Metastatic Breast Carcinoma in the Ovary (tissue), 3 donors: ENCODE measurements around a stretch of chr7.

DNA sequence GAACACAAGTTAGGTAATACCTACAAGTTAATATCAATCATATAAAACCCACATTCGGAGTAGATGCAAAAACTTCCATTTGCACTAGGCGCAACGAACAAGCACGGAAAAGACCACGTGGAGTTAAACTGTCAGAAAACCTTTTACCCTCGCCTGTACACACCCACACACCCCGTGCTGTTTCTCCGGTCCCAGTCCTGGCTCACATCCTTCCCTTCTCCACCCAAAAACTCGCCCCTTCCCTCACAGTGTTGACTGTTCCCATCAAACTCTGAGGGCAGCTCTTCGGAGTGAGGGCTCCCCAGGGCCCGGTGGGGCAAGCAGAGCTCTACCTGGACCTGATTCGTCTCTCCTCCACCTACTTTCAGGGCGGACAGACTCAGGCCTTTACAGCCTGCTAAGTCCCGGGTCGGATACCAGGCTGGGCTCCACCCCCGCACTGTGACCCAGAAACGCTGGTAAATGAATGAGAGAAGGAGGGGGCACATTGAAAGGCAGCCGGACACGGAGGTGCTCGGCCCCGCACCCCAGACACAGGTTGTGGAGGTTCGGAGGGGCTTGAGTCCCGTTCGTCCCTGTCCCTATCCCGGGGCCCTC is 31.9 kb upstream of the ASL start:
- PRO-cap, 3 experiments = no peak in any of the 3 experiments

DNA sequence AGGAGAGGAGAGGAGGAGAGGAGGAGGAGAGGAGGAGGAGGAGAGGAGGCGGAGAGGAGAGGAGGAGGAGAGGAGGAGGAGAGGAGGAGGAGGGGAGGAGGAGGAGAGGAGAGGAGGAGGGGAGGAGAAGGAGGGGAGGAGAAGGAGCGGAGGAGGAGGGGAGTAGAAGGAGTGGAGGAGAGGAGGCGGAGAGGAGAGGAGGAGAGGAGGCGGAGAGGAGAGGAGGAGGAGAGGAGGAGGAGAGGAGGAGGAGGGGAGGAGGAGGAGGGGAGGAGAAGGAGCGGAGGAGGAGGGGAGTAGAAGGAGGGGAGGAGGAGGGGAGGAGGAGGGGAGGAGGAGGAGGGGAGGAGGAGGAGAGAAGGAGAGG is 15.6 kb upstream of the CRCP start:
- PRO-cap, 3 experiments = no peak in any of the 3 experiments

DNA sequence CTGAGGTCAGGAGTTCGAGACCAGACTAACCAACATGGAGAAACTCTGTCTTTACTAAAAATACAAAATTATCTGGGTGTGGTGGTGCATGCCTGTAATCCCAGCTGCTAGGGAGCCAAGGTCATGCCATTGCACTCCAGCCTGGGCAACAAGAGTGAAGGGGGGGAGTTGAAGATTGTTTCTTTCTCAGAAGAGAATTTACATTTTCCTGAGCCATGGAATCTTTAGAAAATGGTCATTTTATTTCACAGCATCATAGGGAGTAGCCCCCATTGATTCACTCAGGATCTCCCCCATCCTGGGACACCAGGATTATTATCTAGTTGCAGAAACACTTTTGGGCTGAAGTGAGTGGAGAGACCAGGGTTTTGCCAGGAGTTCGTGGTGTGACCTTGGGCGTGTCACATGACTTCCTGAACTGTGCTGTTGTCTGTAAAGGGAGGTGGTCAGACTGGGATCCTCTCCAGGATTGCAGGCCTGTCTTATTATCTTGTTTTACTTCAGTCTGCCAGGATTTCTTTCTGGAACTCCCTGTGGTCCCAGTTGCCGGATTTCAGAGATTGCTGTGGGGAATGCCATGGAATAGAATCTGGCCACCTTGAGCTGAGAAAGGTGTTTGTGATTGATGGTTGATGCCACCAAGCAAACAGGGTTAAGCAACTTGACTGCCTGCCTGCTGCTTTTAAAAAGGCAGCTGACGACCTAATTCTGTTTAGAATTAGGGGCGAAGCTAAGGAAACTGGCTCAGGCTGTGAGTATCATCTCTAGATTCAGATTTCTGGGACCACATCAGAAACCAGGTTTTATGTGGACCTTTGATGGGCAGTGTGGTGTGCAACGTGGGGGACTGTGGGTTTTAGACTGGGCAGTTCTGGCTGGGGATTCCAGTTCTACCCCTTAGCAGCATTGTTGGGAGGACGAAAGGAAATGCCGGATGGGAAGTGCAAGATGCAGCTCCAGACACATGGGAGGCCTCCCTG is 35.8 kb downstream of the CRCP start:
- PRO-cap, 3 experiments = no peak in any of the 3 experiments

DNA sequence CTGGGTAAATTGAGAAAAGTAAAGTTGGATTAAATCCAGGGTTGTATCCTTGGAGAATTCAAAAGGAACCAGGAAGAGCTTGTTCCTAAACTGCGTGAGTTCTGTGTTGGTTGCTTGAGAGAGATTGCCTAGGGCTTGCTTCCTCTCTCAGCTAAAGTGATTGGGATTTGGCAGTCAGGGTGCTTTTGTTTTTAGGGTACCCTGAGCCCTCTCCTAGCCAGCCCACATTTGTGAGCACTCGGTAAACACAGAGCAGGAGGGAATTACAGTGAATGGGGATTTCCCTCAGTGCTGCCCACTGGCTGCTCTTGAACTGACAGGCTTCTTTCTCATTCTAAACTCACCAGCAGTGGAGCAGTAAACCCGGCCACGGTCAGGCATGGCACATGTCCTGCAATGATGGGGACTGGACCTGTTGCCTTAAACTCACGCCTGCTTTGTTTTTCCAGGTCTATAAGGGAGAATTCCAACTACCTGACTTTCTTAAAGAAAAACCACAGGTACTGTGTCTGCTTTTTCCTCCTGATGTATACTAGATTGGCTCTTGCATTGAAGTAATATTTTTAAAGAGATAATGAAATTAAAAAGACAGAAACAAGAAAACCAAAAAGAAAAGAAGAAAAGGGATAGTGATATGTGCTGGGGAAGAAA is 147.0 kb downstream of the TPST1 start:
- PRO-cap, 3 experiments = peak in 1 of 3 experiments; most common plus-strand start position 97 of the sequence (in 1)

- PRO-cap, 3 experiments = no peak in any of the 3 experiments
These were observed 74.4 kb upstream of the KCTD7 start for GRCh38 chr7:66554144-66554754.

DNA sequence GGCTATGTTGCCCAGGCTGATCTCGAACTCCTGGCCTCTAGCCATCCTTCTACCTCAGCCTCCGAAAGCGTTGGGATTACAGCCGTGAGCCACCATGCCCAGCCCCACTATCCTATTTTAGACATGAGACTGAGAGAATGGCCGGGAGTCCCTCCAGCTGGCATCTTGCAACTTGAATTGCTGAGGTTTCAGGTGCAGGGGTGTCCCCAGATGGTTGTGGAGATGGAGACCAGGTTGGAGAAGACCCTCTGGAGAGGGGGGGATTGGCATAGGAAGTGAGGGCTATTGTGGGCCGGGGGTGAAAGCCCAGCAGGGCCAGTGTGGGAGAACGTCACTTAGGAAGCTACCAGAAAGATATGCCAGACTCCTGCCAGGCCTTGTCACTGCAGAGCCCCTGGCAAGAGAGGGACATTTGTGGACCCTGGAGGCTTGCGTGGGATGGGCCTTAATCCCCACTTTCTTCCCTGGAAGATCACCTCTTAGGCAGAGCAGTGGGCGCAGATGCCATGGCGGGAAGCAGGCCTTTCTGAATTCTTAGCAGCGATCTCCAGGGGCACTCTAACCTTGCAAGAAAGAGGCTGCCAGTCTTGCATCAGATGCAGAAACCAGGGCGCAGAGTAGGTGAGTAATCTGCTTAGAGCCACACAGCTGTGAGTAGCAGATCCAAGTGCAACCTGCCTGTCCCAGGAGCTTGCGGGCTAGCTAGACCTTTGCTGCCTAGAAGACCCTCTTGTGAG is 39.8 kb downstream of the KCTD7 start:
- PRO-cap, 3 experiments = no peak in any of the 3 experiments

DNA sequence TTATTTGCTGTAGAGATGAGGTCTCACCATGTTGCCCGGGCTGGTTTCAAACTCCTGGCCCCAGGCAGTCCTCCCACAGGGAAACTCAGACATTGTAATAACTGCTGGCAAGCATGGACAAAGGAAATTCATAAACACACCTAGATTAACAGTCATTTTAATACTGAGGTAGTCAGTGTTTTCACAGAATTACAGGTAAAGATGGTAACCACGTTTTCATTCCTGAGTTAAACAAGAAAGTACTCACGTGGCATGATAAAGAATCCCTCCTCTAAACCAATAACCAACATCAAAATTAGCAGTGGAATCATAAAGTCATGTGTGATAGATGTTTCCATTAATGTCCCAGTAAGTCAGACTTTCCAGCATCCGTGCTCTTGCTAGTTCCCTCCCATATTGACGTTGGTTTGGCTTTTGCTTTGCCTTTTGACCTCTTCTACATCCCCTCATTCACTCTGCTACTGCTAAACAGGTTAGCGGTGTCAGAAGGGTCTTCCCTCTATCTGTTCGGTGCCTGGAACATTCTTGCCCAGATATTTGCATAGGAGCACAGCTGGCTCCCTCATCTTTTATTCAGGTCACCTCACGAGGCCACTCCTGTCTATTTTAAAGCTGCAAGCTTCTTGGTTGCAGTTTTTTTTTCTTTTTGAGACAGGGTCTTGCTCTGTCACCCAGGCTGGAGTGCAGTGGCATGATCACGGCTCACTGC is 50.2 kb downstream of the KCTD7 start:
- PRO-cap, 3 experiments = no peak in any of the 3 experiments

DNA sequence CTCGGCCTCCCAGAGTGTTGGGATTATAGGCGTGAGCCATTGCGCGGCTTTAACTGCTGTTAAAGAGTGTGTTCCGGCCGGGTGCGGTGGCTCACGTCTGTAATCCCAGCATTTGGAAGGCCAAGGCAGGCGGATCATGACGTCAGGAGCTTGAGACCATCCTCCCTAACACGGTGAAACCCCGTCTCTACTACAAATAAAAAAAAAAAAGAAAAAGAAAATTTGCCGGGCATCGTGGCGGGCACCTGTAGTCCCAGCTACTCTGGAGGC is 1.2 kb downstream of the RABGEF1 start:
- PRO-cap, 3 experiments = no peak in any of the 3 experiments

DNA sequence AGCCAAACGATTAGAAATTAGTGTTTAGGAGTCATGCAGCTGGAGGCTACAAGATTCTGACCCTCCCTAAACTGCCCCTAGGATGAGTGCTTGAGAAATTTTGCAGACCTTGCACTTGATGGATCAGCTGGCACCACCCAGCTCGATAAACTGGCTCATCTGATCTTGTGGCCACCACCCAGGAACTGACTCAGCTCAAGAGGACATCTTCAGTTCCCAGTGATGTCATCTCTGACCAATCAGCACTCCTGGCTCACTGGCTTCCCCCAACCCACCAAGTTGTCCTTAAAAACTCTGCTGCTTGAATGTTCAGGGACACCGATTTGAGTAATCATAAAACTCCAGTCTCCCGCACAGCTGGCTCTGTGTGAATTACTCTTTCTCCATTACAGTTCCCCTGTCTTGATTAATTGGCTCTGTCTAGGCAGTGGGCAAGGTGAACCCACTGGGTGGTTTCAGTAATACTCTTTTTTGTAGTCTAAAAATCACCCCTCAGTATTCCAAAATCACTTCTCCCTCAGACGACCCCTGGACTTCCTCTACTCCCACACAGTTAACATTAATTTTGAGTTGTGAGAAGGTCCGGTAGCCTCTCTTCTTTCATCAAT is 50.3 kb upstream of the SPDYE21 start:
- PRO-cap, 3 experiments = no peak in any of the 3 experiments

DNA sequence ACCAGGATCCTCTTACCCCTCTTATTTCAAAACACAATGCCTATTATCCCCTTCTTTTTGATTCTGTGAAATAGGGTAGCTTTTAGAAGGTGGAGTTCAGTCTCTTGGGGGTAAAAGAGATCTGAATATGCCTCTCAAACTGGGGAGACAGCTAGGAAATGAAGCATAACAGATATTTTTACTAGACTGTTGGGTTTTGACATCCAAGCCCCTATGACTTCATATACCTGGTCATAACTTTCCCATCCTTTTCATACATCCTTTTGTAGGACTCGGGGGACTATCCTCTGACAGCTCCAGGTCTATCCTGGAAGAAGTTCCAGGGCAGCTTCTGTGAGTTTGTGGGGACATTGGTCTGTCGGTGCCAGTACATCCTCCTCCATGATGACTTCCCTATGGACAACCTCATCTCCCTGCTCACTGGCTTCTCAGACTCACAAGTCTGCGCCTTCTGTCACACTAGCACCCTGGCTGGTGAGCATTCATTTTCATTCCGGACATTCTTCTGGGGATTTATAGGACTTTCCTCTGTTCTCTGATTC is 32.0 kb downstream of the SPDYE21 start:
- PRO-cap, 3 experiments = no peak in any of the 3 experiments

DNA sequence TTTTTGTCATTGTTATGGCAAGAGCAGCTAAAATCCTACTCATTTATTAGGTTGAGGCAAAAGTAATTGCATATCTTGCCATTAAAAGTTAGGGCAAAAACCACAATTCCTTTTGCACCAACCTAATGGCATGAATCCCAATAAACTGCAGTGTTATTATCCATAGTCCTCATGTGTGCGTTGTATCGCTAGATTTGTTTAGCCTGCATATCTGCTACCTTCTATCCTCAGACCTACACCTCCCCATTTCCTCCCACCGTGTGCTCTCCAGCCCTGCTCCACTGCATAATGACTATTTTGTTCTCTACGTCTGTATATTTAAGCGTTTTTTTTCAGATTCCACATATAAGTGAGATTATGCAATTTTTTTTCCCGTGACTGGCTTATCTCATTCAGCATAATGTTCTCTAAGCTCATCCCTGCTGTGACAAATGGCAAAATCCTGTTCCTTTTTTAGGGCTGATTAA is 1036.2 kb upstream of the AUTS2 start:
- PRO-cap, 3 experiments = no peak in any of the 3 experiments

GRCh38 chr7:69505796-69506295 is 92.4 kb upstream of the AUTS2 start:
- PRO-cap, 3 experiments = no peak in any of the 3 experiments

- PRO-cap, 3 experiments = no peak in any of the 3 experiments
These were observed 80.2 kb downstream of the AUTS2 start for GRCh38 chr7:69678492-69678952.

DNA sequence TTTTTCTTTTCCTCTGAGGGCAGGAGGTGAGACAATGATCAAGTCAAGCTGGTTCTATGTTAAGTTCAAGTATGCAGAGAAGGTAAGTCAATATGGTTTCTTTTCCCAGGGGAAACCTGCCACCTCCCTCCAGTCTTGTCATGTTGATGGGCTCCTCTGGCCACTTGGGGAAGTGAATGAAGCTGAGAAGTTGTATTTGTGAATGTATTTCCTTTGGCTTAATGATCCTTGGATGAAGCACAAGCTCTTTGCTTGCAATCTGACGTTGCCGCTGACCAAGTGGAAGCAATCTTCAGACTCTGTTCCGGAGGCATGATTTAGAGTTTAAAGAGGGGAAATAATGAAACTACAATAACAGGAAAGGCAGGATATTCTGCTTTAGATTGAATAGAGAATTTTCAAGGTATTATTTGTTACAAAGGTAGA is 369.5 kb downstream of the AUTS2 start:
- PRO-cap, 3 experiments = no peak in any of the 3 experiments

DNA sequence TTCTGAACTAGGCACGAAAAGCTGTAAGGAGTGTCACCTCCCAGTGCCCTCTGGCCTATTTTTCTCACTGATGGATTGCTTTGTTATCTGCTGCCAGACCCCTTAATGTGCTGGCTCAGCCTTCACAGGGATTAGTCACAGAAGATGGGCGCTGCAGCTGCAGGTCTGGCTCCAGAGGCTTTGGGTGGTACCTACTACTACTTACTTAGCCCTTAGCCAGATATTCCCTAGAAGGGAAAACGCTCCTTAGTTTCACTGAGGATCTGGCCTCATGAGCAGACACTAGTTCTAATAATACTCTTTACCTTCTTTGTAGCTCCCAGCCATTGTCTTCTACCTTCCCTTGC is 427.7 kb downstream of the AUTS2 start:
- PRO-cap, 3 experiments = no peak in any of the 3 experiments

- PRO-cap, 3 experiments = no peak in any of the 3 experiments
These were observed 556.8 kb downstream of the AUTS2 start for GRCh38 chr7:70154971-70155506.

DNA sequence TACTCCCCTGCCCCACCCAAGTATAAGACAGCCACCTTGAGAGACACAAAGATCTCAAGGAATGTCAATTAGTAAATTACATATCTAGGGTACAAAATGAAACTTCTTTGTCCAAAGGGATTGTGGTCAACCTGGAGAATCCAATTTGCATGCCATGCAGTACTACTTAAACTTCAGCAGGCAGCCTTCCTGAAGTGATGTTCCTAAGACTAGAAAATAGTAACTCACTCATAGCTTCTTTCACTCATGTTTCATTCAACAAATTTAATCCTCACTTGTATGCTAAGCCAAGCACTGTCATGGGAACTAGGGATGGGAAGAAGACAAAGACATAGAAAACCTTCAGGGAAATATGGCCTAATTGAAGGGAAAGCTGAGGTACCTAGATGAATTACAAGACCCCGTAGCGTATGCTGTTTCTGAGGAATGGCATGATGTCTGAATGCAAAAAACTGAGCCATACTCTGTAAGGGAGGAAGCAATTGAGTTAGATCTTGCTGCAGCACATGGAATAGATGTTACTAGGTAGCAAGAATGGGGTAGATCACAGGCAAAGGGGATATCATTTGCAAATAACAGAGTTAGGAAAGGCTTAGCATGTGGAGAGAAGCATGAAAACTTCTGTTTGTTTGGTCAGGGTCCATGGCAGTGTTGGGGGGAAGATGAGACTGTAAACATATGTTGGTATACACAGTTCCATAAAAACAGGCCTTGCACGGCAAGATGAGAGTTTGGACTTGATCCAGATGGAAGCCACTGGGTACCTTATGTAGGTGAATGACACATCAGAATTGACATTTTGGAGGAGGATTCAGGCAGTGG is 681.8 kb upstream of the GALNT17 start:
- PRO-cap, 3 experiments = no peak in any of the 3 experiments

DNA sequence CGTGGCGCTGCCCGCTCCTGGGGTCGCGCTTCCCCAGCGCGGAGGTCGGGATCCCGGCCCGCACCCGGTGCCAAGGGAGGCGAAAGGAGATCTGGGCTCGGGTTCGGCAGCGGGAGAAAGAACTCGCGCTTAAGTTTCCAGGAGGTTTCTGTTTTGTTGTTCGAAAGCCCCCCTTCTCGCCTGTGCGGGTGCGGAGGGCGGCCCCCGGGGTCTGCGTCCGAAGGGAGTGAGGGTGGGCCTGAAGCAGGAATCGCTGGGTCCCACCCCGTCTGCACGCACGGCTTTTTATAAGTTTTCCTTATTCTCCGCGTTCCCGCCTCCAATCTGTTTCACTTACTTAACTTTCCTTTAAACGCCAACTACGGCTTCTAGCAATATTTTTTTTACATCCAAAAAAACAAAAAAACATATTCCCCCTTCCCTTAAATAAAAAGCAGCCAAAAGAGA is 436.5 kb upstream of the GALNT17 start:
- PRO-cap, 3 experiments = peak in 2 of 3 experiments; most common plus-strand start position 100 of the sequence (in 1); most common minus-strand start position 93 of the sequence (in 1)

- PRO-cap, 3 experiments = no peak in any of the 3 experiments
These were observed 414.5 kb upstream of the GALNT17 start for GRCh38 chr7:70717434-70717919.

GRCh38 chr7:71497413-71497955 is 365.5 kb downstream of the GALNT17 start:
- PRO-cap, 3 experiments = no peak in any of the 3 experiments